Gastroesophageal sphincter (tissue), 4 donors: ENCODE data around the genes ERCC6L and FAM236C.

DNA sequence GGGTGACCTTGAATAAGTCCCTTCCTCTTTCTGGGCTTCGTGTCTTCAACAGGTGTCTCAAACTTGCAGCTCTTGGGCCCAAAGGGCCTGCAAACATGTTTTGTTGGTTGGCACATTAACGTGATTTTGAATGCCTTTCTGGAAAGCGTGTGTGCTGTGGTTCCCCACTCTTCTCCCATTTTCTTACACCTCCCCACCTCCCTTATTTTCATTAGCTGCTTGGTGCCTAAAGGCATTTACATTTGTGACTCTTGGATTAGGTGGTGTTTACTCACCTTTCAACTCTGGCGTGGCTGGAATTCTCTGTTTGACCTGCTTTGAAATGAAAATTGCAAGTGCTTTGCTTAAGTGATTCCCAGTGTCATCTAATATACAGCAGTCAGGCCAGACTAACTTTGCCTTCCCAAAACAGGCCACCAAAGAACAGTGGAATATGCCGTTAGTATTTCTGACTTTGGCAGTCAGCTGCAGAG, 80.5 kb downstream of the NHSL2 start:
- PRO-cap = no peak
- RAMPAGE, long total RNA, 4 experiments = no peak in any of the 4 experiments

DNA sequence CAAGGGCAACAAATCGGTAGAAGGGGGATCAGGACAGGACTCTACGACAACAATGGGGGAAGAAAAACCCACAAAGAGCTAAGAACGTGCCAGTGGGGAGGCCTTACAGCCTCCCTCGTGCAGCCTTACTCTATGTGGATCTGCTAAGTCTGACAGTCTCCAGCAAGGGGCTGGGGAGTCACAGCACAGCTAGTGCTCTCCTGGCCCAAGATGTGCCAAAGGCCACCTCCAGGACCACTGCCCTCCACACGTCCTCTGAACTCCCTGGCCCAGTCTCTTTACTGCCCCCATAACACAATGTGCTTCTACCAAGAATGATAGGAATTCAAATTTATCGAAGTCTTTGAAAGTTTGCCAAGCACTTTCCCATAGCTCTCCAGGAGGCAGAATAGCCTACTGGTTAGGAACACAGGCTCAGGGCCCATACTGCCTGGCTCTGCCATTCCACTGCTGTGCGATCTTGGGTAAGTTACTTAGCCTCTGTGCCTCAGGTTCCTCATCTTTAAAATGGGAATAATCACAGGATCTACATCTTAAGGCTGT, 86.6 kb downstream of the NHSL2 start:
- PRO-cap = no peak
- RAMPAGE, long total RNA, 4 experiments = no peak in any of the 4 experiments

DNA sequence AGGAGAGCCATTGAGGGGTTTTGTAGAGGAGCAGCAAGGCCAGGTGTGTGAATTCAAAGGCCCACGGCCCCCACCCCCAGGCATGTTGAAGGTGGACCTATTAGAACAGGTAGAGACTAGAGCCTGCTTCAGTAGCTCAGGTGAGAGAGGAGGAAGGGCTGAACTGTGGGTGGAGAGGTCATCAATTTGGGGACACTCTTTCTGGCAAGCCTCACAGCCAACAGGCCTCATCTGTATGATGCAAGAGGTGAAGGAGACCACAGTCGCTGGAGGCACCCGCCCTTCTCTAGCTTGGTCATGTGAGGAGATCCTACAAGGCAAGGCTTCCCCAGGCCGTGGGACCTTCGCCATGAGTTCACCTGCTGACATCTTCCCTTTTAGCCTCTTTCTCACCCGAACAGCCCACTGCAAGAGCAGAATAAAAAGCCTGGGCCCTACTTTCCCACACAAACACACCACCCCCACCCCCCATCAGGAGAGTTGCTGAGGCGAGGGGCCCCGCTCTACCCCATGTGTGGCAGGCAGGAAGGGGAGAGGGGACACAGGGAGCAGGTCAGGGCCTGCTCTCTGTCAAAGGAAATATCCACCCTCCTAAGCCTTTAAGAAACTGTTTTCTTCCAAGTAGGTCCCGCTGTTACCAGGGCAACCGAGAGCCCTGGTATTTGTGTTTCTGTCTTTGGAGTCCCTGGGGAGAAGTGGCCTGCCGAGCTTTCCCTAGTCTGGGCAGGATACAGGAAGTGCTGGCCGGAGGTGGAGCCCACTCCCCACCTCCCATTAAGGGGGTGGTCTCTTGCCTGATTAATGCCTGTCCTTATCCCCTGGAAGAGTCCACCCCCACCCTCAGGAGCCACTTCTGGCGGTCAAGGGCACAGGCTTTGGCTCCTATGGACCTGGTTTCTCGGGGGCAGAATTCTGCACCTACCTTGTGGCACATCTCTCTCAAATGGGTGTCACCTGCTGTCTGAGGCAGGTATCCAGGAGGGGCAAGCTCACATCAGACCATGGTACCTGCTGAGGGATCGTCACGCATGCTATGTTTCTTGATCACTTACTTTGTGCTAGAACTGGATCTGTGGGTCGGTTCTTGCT, 57.8 kb upstream of the PIN4 start:
- PRO-cap = no peak
- RAMPAGE, long total RNA, 4 experiments = no peak in any of the 4 experiments

- PRO-cap = unidirectional peak, plus-strand start at chrX:72239166
- RAMPAGE, long total RNA, 4 experiments = no peak in any of the 4 experiments
Observed at GRCh38 chrX:72238400-72239564, at the start of gene ERCC6L. TSS of gene ERCC6L (minus strand) at chrX:72239027.

DNA sequence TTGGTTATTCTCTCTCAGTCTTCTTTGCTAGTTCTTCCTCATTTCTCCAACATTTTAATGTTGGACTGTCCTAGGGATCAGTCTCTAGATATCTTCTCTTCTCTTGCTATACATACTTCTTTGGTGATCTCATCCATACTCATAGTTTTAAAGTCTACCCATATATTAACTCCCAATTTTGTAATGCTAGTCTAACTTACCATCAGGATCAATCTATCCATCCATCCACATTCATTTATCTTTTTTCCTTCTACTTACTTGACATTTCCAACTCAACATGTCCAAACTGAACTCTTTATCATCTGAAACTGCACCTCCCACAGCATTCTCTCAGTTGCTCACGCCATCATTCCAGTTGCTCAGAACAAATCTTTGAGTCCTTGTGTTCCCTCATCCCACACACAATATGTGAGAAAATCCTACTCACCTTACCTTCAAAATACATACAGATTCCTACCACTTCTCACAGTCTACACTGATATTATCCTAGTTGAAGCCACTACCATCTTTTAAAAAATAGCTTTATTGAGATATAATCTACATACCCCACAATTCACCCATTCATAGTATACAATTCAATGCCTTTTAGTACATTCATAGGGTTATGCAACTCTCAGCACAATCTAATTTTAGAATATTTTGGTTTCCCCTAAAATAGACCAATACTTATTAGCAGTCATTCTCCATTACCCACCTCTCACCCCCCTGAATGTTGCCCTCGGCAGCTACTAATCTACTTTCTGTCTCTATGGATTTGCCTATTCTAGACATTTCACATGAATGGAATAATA, 94.6 kb upstream of the CITED1 start:
- PRO-cap = no peak
- RAMPAGE, long total RNA, 4 experiments = no peak in any of the 4 experiments

DNA sequence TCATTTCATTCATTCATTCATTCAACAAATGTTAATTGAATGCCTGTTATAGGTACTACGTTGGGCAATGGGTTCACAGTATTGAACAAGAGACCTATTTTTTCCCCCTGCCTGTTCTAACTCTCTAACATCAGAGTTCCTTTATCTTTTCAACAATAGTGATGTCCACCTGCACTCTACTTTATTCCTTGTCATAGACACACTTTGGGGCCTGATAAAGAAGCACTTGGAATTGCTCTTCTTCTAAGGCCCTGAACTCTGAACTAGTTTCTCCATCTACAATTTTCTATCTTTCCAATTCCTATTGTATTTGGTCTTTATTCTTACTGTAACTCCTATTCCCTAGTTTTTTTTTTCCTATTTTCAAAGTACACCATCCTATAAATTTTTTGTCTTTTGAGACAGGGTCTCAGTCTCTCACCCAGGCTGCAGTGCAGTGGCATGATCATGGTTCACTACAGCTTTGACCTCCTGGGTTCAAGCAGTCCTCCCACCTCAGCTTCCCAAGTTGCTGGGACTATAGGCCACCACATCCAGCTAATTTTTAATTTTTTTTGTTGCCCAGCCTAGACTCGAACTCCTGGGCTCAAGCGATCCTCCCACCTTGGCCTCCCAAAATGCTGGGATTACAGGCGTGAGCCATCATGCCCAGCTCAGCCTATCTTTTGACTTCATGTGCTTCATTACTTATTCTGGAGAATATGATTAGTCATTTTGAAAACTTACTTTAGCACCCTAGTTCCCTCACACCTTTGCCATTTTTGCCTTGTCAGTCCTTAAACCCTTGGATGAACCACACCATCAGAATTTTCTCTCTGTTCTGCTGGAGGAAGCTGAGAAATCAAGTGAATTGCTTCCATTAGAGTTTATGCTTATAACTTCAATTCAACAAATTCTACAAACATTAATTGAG, 103.6 kb downstream of the HDAC8 start:
- PRO-cap = no peak
- RAMPAGE, long total RNA, 4 experiments = no peak in any of the 4 experiments

DNA sequence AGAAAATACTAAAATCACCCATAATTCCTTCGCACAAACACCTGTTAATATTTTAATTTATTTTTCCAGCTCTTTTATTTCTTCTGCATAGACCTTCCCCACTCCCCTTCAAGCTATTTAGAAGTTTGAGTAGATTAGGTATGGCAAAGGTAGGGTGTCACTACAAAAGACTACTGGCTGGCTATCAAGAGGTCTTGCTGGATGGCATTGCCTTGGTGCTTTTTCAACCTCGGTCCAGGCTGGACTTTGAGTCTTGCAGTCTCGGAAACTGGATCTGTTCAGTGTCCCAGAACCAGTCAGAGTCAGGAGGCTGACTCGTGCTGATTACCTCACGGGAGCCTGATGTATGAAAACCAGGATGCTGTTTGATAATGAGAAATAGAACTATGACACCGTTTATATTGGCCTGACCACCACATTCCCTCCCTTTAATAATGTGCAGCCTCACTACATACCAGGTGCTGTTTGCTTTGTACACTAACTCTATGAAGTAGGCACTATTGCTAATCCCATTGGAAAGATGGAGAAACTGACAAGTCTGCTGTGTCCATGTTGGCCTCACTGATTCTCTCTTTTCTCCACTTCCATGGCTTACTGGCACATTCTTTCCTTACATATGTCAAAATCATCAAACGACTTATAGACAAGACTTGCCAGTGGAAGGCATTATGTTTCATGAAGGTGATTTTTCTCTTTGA, 2.7 kb upstream of the PHKA1 start:
- PRO-cap = no peak
- RAMPAGE, long total RNA, 4 experiments = no peak in any of the 4 experiments

GRCh38 chrX:72912436-72912748, at the start of gene FAM236C:
TSS of gene FAM236C (plus strand) at chrX:72912615.
- PRO-cap = no peak
- RAMPAGE, long total RNA, 4 experiments = no peak in any of the 4 experiments

DNA sequence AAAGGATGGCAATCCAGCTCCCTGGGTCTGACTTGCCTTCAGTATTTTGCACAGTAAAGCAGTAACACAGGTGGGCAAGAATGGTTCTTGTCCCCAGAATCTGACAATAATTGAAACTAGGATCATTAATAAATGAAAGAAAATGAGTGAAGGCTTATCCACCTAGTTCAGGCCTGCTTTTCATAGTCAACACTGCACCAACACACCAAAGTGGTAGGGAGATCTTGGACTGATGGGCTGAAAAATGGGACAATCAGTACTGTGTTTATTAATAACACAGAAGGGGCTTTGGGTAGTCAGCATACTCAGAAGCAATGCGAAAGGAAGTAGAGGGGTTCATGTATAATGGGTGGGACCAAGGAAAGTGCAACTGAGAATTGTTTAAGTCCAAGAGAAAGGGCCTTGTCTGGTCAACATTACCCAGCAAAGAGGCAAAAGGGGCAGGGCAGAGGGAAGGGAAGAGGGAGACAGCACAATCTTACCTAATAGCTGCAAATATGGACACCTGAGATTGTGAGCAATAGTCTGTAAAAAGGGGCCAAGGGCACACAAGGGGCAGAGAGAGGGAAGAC, 279.5 kb downstream of the CHIC1 start:
- PRO-cap = no peak
- RAMPAGE, long total RNA, 4 experiments = no peak in any of the 4 experiments

GRCh38 chrX:73844336-73844920, 281.4 kb downstream of the CHIC1 start:
- PRO-cap = no peak
- RAMPAGE, long total RNA, 4 experiments = no peak in any of the 4 experiments

DNA sequence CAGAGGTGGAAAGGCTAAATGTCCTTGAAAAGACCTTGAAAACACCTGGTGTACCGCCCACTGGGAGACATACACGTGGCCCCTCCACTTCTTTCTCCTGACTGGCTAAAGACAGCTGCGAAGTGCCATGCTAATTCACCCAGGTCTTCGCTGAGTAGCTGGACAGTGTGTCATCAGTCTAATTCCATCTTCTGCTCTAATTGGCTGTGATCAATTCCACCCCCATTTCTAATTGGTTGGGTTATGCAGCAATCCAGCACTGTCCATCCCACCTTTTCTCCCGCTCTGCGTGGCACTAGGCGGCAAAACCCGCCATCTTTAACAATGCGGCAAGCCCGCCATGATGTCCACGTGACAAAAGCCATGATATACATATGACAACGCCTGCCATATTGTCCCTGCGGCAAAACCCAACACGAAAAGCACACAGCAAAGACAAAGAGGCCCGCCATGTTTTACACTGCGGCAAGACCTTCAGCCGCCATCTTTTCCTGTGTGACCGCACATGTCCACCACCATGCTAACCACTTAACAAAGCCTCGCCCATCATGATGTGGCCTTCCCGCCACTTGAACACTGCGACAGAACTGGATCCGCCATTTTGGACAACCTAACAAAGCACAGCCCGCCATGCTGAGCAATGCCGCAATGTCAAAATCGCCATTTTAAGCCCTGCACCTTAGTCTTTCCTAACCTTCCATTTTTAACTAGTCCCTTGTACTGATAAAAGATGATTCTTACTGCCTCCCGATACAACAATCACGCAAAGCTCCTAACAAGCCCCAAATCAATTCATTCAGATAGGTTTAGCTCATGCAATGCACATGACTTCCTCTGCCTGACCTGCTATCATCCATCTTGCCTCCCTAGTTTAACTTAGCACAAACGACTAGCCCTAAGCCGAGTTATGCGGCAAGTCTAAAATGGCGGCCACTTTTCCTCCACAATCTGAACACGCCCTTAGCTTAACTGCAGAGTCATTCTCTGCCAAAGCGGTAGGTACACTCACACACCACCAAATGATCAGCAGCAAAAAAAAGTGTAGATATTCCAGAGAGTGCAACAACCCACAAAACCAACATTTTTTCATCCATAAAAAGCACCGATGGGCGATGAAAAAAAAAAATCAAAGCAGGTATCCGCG, 288.3 kb downstream of the CHIC1 start:
- PRO-cap = no peak
- RAMPAGE, long total RNA, 4 experiments = start-site peak on the minus strand in 1 of 4 experiments, centred at position 1,018 of the sequence, 120 reads per replicate

- PRO-cap = no peak
- RAMPAGE, long total RNA, 4 experiments = no peak in any of the 4 experiments
Observed at GRCh38 chrX:73947399-73947981, 356.5 kb upstream of the ZCCHC13 start.

- PRO-cap = no peak
- RAMPAGE, long total RNA, 4 experiments = no peak in any of the 4 experiments
Observed at GRCh38 chrX:74054836-74055524, 249.0 kb upstream of the ZCCHC13 start.

GRCh38 chrX:75155269-75155746, 775 bp downstream of the ABCB7 start:
- PRO-cap = no peak
- RAMPAGE, long total RNA, 4 experiments = no peak in any of the 4 experiments

- PRO-cap = no peak
- RAMPAGE, long total RNA, 4 experiments = no peak in any of the 4 experiments
Observed at GRCh38 chrX:76148681-76149184, 24.1 kb upstream of the PBDC1 start.

GRCh38 chrX:77505305-77505712, 58.1 kb downstream of the FGF16 start:
- PRO-cap = no peak
- RAMPAGE, long total RNA, 4 experiments = no peak in any of the 4 experiments

- PRO-cap = no peak
- RAMPAGE, long total RNA, 4 experiments = no peak in any of the 4 experiments
Observed at GRCh38 chrX:77651996-77652513, 134.0 kb downstream of the ATRX start.

GRCh38 chrX:77675822-77676553, 110.0 kb downstream of the ATRX start:
- PRO-cap = no peak
- RAMPAGE, long total RNA, 4 experiments = no peak in any of the 4 experiments

GRCh38 chrX:77787898-77788642, 2.1 kb upstream of the ATRX start:
- PRO-cap = unidirectional peak, plus-strand start at chrX:77788318
- RAMPAGE, long total RNA, 4 experiments = no peak in any of the 4 experiments

- PRO-cap = no peak
- RAMPAGE, long total RNA, 4 experiments = no peak in any of the 4 experiments
Observed at GRCh38 chrX:78127626-78128367, 11.7 kb downstream of the TAF9B start.